ENCODE data around the genes POLR3E and RBBP6.

GRCh38 chr16:22232983-22233341 lies 26.9 kb downstream of the EEF2K start:
- PRO-cap = no peak
- RRBS = no CpG with 5 or more reads among the region's 7 CpGs

DNA sequence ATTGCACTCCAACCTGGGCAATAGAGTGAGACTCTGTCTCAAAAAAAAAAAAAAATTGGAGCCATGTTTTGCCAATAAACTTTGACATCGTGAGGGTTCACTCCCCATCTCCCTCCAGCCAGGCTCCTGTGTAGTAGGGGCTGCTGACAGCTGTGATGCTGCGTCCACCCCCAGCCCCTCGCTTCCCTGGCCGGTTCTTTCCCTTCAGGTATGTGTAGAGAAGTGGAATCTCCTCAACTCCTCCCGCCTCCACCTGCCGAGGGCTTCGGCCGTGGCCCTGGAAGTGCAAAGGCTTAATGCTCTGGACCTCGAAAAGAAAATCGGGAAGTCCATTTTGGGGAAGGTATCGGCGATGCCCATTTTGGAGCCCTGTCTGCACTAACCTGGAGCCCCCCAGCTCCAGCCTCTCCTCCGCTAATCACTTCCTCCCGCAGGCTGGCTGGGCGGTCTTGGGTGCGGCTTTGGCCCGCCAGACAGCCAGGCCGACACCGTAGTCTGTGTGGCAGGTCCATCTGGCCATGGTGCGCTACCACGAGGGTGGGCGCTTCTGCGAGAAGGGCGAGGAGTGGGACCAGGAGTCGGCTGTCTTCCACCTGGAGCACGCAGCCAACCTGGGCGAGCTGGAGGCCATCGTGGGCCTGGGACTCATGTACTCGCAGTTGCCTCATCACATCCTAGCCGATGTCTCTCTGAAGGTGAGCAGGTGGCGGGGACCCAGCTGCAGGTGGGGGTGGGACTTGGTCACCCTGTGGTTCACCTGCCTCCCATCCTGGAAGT lies 30.8 kb upstream of the POLR3E start:
- PRO-cap = no peak
- RRBS = no CpG with 5 or more reads among the region's 31 CpGs

DNA sequence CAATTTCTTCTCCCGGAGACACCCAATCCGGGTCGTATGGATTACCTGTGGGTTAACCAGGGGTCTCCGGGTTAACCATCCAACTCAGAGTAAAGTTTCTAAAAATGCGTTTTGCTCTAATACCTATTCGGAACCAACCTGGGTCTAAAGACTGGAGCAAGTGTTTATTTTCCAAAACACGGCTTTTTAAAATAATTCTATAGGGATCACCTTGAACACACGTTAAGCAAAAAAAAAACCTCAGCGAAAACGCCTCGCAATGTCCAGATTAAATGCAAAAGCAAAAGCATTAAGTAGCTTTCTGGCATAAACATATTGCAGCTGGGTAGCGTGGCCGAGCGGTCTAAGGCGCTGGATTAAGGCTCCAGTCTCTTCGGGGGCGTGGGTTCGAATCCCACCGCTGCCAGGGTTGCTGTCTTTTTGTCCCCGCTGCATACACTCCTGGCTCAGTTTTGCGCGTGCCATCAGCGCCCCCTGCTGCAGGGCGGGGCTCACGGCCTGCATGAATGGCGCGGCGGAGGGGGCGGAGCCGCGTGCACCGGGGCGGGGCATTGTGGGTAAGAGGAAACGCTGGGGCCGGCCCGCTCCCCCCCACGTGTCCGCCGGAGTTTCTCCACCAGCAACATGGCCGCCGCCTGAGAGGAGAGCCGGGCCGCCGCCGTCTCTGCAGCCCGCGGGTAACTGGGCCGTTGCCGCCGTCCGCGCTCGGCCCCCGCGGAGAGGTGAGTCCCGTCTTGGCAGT lies at the start of gene POLR3E:
POLR3E (plus strand) TSS at position 594 of the 742 bp plus-strand sequence.
- PRO-cap = bidirectional peak, plus-strand start at position 318 of the sequence, minus-strand start at position 345 of the sequence
- RRBS = no CpG with 5 or more reads among the region's 56 CpGs

GRCh38 chr16:22683730-22684240 lies 130.2 kb upstream of the HS3ST2 start:
- PRO-cap = no peak
- RRBS = no CpG with 5 or more reads among the region's 3 CpGs

DNA sequence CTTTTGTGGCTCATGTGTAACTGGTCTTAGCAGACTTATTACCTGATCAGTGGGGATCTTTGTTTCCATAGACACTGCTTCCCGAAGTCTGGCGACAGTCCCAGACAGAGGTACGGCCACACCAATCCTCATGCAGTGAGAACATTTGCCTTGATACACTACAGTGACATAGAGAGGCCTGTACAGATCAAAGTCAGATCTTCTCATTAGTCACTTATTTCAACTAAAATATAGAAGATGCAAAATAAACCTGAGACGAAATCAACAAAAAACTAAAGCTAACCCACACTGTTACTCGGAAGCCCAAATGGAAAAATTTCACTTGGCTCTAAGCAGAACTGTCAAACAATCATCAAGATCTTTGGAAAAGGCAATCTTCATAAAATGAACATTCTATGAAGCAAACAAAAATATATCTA lies 43.8 kb downstream of the USP31 start:
- PRO-cap = no peak
- RRBS = no CpG with 5 or more reads among the region's 5 CpGs

GRCh38 chr16:23384791-23385350 lies 68.1 kb downstream of the COG7 start:
- PRO-cap = no peak
- RRBS = no CpG with 5 or more reads among the region's 14 CpGs

DNA sequence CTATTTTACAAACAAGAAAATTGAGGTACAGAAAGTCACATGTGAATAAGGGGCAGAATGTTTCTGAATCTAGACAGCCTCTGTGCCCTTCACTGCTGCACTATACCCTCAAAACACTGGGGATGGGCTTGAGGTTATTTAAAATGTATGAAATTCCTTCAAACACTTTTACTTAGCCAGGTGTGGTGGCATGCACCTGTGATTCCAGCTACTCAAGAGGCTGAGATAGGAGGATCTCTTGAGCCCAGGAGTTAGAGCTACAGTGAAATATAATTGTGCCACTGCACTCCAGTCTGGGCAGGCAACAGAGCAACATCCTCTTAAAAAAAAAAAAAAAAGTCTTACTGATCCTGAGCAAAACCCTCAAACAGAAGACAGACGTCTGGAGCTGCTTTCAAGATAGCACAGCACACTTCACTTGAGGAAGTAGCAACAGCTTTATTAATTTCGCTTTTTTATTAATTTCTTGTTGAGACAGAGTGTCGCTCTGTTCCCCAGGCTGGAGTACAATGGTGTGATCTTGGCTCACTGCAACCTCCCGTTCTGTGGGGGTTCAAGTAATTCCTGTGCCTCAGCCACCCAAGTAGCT lies 10.1 kb upstream of the GGA2 start:
- PRO-cap = no peak
- RRBS = no CpG with 5 or more reads among the region's 4 CpGs

DNA sequence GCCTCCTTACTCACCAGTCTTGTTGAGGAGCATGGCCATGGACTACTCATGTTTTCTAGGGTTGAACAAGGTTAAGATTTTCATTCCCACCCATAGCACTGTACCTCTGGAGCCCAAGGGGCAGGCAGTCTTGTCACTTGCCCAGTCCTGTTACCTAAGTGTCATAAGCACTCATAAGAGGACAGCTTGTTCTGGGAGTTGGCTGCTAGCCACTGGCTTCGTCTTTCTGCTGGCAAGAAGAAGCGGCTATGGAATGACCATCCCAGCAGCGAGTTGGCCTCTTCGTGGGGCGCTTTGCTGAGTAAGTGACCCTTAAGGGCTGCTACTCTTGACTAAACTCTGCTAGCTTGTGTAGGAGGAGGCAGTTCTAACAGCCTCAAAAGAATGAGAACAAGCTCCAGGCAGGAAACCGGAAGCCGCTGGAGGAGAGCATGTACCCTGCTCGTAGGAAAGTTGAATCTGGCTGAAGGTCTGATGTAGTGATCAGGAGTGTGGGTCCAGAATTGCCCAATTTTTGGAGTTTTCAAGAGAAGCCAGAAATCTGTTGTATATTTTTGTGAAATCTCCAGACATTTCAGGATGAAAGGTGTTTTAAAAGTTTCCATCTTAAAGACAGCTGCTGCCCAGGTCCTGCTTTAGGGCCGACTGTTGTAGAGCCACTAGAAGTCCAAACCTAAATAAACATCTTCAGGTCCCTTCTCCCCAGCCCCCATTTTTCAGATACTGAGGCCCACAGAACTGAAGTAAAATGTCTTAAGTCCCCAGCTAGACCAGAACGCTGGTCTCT lies 7.6 kb downstream of the UBFD1 start:
- PRO-cap = no peak
- RRBS = no CpG with 5 or more reads among the region's 10 CpGs

DNA sequence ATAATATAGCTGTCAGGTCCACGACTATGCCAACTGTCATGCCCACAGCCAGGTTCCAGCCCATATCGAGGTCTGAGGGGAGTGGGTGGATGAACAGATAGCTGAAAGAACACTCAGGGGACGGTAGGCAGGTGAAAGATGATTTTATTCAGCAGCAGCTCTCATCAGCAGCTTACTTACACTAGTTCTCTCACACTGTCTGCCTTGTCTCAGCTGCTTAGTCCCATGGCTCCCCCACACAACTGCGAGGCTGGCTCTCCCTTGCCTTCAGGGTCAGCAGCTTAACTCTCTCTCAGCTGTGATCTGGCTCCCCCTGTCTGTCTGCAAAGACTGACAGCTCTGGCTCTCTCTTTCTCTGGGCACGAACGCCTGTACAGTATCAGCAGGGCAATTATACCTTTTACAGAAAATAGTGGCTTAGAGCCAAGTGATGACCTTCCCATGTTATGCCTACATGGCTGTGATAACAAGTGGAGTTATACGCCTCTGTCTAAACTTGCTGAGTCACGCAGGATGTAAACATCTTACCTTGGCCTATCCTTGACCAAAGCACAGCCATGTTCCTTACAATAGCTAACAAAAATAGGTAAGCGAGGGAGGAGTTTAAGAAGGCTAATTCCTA lies 889 bp upstream of the NDUFAB1 start:
- PRO-cap = no peak
- RRBS = no CpG with 5 or more reads among the region's 9 CpGs

- PRO-cap = no peak
- RRBS = no CpG with 5 or more reads among the region's 8 CpGs
These were observed 69.2 kb downstream of the PRKCB start for GRCh38 chr16:23904947-23905409.

- PRO-cap = no peak
- RRBS = no CpG with 5 or more reads among the region's 10 CpGs
These were observed 38.2 kb upstream of the CACNG3 start for GRCh38 chr16:24217576-24218769.

- PRO-cap = no peak
- RRBS = no CpG with 5 or more reads among the region's 10 CpGs
These were observed 836 bp upstream of the CACNG3 start for GRCh38 chr16:24255310-24255687.

DNA sequence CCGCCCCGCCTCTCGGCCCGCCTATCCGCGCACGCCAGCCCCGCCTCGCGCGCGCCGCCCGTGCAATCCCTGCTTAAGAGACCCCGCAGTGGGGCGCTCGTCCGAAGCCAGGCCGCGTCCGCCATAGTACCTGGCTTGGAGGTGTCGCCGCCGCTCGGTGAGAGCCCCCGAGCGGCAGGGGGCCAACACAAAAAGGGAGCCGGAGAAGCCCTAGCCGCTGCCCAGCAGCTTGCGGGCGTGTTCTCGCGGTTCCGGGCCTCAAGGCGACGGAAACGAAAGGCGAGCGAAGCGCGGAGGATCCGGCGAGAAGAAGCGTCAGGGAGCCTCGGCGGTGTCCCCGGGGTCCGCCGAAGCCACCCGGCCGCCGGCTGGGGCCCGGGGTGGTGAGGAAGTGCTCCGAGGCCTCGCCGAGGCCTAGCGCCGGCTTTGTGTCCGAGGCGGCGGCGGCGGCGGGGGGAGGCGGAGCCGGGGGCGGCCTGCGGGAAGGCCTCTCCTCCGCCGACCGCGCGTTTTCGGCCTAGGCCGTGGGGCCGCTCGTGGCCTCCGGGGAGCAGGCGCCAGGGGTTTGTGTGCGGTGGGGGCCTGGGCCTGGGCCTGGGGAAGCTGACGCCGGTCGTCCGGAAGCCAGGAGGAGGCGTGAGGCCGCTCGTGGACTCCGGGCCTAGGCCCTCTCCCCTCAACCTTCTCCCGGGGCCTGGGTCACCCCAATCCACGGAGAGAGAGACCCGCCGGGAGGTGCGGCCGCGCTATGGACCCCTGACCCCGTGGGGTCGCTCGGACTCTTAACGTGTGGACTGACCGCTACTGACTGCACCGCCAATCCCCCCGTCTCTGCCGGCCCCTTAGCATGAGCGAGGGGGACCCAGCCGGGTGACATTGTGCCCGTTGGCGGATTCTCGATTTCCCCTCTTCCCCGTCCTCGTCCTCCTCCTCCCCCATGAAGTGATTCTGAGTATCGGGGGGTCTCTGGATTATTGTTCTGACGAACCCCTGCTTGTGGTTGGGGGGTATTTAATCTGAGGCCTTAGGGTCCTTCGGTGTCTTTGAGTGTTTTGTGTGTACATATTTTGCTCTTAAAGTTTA lies at the start of gene RBBP6:
RBBP6 (plus strand) TSS at position 86 of the 1,083 bp plus-strand sequence.
- PRO-cap = bidirectional peak, plus-strand start at position 130 of the sequence, minus-strand start outside the sequence; bidirectional peak, plus-strand start at position 627 of the sequence, minus-strand start at position 569 of the sequence
- RRBS = under 1% methylated on average over 42 of the region's 113 CpGs

GRCh38 chr16:24557145-24557984 lies 18.0 kb downstream of the RBBP6 start:
- PRO-cap = no peak
- RRBS = no CpG with 5 or more reads among the region's 10 CpGs

DNA sequence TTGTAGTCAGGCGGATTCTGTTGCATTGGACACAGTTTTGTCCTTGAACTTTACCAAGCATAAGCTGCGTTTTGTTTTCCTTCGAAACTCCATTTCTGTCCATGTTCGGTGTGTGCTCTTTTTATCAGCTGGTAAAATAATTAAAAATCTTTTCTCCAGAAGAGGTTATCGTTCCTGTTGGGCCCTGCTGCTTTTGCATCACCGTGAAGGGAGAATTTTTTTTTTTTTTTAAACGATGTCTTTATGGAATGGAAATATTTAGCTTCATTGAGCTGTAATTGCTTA lies 1.3 kb downstream of the TNRC6A start:
- PRO-cap = no peak
- RRBS = no CpG with 5 or more reads among the region's 7 CpGs

DNA sequence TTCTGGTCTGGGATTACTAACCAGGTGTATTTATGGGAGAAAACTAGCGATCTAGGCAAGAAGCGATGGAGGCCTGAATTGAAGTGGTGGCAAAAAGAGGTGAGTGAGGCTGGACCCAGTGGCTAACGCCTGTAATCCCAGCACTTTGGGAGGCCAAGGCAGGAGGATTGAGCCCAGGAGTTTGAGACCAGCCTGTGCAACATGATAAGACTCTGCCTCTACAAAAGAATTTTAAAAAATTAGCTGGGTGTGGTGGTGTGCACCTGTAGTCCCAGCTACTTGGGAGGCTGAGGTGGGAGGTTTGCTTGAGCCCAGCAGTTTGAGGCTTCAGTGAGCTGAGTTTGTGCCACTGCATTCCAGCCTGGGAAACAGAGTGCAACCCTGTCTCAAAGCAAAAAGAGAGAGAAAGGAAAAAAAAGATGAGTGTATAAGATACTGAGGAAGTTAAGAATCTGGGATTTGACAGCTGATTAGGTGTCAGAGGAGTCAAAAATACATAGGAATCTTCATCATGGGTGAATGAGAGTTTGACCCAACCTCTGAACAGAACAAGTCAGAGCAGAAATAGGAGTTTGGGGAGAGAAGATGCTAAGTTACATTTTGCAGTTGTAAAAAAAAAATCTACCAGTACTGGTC lies 4.5 kb downstream of the TNRC6A start:
- PRO-cap = no peak
- RRBS = no CpG with 5 or more reads among the region's 3 CpGs

- PRO-cap = no peak
- RRBS = no CpG with 5 or more reads among the region's 5 CpGs
These were observed 7.0 kb upstream of the SLC5A11 start for GRCh38 chr16:24838574-24839344.

DNA sequence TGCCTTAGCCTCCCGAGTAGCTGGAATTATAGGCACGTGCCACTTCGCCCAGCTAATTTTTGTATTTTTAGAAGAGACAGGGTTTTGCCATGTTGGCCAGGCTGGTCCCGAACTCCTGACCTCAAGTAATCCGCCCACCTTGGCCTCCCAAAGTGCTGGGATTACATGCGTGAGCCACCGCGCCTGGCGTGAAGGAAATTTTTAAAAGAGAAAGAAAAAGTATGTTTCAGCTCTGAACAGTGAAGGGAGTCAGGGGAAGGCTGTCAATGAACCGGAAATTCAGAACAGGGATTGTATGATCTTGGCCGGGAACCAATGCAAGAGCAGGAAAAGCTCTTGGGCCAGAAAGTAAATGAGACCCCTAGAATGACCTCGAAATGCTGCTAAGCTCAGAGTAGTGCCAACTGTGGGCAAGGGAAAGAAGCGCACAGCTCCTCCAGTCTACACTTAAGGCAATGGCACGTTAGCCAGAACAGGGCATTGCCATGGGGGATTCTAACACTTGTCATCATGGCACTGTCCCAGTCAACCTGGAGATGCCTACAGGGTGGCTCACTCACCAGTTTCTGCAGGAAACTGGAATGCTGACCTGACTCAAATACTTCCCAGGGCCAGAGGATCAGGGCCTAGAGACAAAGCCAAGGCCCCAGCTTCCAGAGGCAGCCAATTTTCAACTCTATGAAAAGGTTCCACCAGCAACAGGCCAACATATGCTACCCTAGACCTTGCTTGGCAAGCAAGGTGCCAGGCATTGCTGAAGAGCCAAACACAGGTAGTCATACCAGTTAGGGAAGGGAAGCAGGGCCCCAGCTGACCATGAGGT lies 35.1 kb downstream of the ARHGAP17 start:
- PRO-cap = no peak
- RRBS = no CpG with 5 or more reads among the region's 14 CpGs

- PRO-cap = bidirectional peak, plus-strand start at chr16:25014607, minus-strand start at chr16:25014327; bidirectional peak, plus-strand start at chr16:25014656, minus-strand start at chr16:25014667; bidirectional peak, plus-strand start at chr16:25015010, minus-strand start at chr16:25014752
- RRBS = under 1% methylated on average over 40 of the region's 65 CpGs
These were observed 686 bp downstream of the ARHGAP17 start for GRCh38 chr16:25014165-25015201.

DNA sequence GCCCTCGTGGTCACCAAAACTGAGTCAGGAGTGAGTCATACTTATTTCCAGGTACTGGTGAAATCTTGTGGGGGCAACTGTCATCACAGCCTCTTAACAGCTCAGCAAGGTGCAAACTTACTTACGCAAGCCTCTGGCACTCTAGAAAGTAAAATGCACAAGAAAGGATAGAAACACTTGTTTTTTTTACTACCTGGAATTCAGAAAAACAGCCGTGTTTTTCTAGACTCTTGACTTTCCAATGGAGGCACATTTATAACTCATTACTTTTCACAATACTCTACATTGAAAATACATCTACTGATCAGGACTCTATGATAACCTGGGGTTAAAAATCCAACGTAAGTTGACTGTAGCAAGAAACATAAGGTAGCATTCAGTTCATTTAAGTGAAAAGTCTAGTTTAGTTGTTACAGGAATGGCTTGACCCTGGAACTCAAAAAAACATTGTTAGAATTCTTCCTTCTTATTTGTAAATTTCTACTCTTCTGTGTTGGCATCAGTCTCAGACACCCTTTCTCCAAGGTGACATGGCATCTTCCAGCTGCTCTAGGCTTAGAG lies 468.3 kb upstream of the C16orf82 start:
- PRO-cap = no peak
- RRBS = no CpG with 5 or more reads among the region's 4 CpGs